ENCODE data around the gene RANBP17.

DNA sequence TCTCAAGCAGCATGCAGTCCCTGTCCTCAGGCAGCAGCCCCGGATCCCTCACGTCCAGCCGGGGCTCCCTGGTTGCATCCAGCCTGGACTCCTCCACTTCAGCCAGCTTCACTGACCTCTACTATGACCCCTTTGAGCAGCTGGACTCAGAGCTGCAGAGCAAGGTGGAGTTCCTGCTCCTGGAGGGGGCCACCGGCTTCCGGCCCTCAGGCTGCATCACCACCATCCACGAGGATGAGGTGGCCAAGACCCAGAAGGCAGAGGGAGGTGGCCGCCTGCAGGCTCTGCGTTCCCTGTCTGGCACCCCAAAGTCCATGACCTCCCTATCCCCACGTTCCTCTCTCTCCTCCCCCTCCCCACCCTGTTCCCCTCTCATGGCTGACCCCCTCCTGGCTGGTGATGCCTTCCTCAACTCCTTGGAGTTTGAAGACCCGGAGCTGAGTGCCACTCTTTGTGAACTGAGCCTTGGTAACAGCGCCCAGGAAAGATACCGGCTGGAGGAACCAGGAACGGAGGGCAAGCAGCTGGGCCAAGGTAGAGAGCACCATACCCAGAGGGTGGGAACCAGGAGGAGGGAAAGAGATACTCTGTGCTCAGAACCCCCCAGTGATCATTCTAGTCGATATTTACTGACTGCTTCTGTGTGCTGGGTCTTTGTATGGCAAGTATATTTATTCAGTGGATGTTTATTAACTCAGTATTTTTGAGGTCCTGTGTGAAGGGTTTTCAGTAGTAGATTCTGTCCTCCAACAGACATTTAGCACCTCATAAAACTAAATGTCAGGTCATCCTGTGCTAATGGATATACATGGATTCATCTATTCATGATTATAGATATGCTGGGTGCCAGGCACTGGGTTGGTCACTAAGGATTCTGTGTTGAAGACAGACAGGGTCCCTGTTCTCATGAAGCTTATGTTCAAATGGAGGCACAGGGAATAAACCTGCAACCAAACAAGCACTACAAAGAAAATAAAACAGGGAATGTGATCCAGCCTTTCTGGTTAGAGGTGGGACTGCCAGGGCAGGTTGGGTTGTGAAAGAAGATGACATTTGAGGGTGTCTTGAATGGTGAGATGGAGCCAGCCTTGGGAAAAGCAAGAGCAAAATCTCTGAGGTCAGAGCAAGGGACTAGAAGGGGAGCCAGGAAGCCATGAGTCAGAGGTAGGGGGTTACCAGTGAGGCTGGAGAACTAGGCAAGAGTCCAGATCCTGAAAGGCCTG is 62.3 kb upstream of the RARS1 start:
- PRO-cap, 3 experiments, result no peak in any of the 3 experiments
- RAMPAGE, long total RNA, 2 experiments, result no peak in any of the 2 experiments
- RRBS, result 95% methylated on average over 3 of the region's 14 CpGs

GRCh38 chr5:168565937-168566482 is 13.2 kb downstream of the PANK3 start:
- PRO-cap, 3 experiments, result no peak in any of the 3 experiments
- RAMPAGE, long total RNA, 2 experiments, result no peak in any of the 2 experiments
- RRBS, result no CpG with 5 or more reads among the region's 4 CpGs

DNA sequence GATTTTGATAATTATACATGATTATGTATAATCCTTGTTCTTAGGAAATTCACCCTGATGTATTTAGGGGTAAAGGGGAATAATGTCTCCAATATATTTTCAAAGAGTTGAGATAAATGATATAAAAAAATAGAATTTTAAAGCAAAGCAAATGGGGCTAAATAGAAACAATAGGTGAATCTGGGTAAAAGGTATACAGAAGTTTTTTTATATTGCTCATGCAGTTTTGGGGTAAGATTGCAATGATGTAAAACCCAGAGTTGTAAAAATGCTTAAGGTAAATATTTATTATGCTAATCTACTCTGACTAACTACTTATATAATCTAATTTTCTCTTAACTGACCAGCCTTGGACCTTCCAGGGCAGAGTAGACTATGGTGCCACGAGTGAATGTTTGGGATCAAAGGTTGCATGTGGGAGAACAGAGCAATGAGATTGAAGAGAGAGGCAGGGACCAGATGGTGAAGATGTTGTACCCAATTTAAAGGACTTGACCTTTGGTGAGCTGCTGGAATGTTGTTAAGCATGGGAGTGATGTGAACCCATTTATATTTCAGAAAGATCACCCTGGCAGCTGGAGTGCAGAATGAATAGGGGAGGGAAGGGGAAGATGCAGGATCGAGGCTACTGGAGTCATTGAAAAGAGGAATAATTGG is 34.8 kb upstream of the PANK3 start:
- PRO-cap, 3 experiments, result no peak in any of the 3 experiments
- RAMPAGE, long total RNA, 2 experiments, result no peak in any of the 2 experiments
- RRBS, result no CpG with 5 or more reads among the region's 2 CpGs

DNA sequence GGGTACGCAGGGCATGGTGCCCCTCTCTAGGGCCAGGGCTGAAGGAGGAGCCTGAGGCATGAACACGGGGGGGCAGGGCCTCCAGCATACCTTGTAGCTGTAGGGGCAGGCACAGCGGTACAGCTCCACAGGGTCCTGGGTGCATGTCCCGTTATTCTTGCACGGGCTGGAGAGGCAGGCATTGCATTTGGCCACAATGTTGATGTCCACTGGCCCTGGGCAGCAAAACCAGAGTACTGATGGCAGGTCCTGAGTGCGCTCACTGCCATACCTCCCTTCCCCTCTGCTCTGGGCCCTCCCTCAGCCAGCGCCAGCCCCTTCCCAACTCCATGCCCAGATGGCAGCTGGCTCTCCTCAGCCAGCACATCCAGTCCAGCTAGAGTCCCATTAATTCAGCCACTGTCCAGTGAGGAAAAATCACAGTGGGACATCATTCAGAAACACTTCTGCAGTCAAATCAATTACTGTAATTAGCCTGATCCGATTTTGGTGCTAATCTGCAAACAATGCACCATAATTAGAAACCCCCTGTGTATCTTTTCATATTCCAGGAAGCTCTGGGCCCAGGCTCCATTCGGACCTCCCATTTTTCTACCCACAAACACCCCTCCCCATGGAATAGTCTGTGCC is 128.8 kb upstream of the PANK3 start:
- PRO-cap, 3 experiments, result no peak in any of the 3 experiments
- RAMPAGE, long total RNA, 2 experiments, result no peak in any of the 2 experiments
- RRBS, result no CpG with 5 or more reads among the region's 9 CpGs

DNA sequence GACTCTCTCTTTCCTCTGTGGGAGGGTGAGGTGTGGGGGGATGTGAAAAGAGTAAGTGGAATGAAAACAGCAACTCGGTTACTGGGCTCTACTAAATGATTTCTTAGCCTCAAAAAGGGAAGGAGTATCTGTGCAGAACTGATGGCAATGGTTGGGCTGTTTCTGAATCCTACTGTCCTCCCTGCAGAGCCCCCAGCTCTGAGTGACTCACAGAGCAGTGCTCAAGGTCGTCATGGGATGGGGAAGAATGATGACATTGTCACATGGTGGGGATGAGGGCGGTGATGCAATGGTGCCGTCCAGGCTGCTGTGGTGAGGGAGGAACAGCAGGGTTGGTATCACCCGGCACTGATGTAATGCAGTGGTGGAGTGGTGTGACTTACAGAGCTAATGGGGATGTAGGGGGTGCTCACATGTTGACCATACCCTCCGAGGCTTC is 215.1 kb upstream of the PANK3 start:
- PRO-cap, 3 experiments, result no peak in any of the 3 experiments
- RAMPAGE, long total RNA, 2 experiments, result no peak in any of the 2 experiments
- RRBS, result no CpG with 5 or more reads among the region's 6 CpGs

DNA sequence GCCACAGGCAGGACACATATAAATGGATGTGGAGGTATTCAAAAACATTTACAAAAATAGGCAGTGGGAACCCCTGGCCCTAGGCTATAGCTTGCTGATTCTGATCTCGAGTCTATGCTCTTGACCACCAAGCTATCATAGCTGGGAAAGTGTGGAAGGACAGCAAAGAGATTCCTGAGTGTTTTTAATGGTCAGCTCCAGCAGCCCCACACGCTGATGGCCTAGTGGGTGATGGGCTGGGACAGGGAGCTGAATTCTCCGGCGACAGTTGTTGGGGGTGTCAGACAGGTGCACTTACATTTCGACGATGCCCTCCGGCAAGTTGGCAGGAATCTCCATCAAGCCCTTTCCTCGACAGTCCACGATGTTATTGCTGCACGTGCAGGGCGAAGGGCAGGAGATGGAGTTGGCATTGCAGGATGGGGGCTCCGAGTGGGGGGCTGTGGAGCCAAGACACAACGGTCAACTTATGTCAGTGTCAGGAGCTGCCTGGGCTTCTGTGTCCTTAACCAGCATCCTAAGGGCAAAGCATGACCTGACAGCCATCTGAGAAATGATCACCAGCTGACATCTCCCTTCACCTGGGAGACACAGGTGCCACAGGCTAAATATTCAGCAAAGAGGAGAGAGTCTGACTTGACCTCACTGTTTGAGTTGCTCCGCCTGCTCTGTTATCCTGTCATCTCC is 227.1 kb upstream of the PANK3 start:
- PRO-cap, 3 experiments, result no peak in any of the 3 experiments
- RAMPAGE, long total RNA, 2 experiments, result no peak in any of the 2 experiments
- RRBS, result 93% methylated on average over 5 of the region's 14 CpGs

DNA sequence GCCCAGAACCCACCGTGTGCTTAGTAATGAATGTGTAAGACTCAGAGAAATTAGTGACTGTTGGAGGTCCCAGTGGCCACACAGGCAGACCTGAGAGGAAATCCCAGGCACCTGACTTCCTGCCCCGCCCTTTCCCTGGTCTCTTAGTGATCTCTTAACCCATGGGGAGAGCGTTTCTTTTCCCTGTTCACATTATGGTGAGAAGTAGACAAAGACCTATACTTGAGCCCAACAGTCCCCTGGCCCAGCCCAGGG is 61.4 kb upstream of the FOXI1 start:
- PRO-cap, 3 experiments, result no peak in any of the 3 experiments
- RAMPAGE, long total RNA, 2 experiments, result no peak in any of the 2 experiments
- RRBS, result no CpG with 5 or more reads among the region's 3 CpGs

GRCh38 chr5:170089531-170089736 is 16.3 kb upstream of the FOXI1 start:
- PRO-cap, 3 experiments, result no peak in any of the 3 experiments
- RAMPAGE, long total RNA, 2 experiments, result no peak in any of the 2 experiments
- RRBS, result no CpG with 5 or more reads among the region's 1 CpG

- PRO-cap, 3 experiments, result no peak in any of the 3 experiments
- RAMPAGE, long total RNA, 2 experiments, result no peak in any of the 2 experiments
- RRBS, result no CpG with 5 or more reads among the region's 5 CpGs
These were observed 15.1 kb upstream of the LCP2 start for GRCh38 chr5:170312533-170313196.

DNA sequence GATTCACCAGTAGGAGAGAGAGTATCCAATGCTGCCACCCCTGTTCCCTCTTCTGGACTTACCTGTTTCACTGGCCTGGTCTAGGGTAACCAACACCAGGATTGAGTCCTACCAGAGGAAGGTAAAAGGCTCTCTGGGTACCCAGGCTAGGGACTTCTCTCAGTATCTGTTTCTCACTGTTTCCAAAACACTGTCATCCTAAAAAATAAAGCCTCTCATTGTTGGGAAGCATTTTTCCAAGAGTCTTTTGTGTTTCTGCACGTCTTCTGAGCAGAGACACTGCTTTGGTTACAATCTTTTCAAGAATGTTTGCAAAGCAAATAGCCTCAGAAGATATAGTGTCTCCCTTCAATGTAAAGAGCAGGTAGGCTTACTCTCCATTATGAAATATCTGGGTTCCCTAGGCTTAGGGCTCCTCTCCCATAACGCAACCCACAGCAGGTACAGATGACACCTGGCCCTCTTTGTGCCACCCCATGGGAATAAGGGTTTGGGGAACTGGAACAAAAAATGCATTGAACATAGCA is 30.0 kb upstream of the GABRP start:
- PRO-cap, 3 experiments, result no peak in any of the 3 experiments
- RAMPAGE, long total RNA, 2 experiments, result no peak in any of the 2 experiments
- RRBS, result no CpG with 5 or more reads among the region's 2 CpGs

DNA sequence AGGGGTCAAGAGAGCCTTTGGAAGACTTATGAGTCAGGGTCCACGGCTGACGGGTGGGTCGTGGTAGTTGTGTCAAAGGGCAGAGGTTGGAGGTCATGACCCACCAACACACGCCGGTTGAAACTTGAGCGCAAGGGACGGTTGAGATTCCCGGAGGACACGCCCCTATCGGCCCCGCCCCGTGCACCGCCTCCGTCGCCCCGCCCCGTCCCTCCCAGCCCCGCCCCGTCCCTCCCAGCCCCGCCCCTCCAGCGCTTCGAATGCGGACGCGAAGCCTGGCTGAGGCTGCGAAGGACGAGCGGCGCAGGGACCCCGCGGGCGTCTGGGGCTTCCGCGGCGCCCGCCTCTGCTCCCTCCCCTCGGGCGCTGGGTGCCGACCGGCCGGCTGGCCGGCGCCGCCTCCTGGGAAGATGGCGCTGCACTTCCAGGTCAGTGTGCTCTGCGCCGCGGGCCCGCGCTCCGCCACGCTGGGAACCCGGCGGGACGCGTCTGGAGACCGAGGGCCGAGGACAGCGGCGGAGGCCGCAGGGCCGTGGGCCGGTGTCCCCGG is at the start of gene RANBP17:
Gene RANBP17, plus strand, starts transcription at position 395 of the 550 bp plus-strand sequence.
- PRO-cap, 3 experiments, result peak in 3 of 3 experiments; most common plus-strand start position 290 of the sequence (in 2); most common minus-strand start position 119 of the sequence (in 3)
- RAMPAGE, long total RNA, 2 experiments, result start-site peak on the plus strand in 1 of 2 experiments, centred at position 360 of the sequence, 488 reads per replicate
- RRBS, result under 1% methylated on average over 22 of the region's 64 CpGs

GRCh38 chr5:171420792-171421419 is 1.5 kb downstream of the FGF18 start:
- PRO-cap, 3 experiments, result no peak in any of the 3 experiments
- RAMPAGE, long total RNA, 2 experiments, result no peak in any of the 2 experiments
- RRBS, result 1% methylated on average over 17 of the region's 38 CpGs

DNA sequence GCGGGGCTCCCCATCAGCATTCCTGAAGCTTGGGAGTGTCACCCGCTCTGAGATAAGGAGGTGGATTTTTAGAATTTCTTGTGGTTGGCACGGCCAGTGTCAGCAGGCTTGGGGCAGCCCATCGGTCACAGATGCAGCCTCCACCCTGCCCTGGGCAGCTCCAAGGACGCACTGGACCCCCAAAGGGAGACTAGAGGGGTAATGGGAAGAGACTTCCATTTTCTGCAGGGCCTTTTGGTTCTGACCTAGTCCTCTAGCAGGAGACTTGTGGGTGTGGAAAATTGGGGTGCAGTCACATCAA is 5.4 kb downstream of the FGF18 start:
- PRO-cap, 3 experiments, result no peak in any of the 3 experiments
- RAMPAGE, long total RNA, 2 experiments, result no peak in any of the 2 experiments
- RRBS, result no CpG with 5 or more reads among the region's 5 CpGs

DNA sequence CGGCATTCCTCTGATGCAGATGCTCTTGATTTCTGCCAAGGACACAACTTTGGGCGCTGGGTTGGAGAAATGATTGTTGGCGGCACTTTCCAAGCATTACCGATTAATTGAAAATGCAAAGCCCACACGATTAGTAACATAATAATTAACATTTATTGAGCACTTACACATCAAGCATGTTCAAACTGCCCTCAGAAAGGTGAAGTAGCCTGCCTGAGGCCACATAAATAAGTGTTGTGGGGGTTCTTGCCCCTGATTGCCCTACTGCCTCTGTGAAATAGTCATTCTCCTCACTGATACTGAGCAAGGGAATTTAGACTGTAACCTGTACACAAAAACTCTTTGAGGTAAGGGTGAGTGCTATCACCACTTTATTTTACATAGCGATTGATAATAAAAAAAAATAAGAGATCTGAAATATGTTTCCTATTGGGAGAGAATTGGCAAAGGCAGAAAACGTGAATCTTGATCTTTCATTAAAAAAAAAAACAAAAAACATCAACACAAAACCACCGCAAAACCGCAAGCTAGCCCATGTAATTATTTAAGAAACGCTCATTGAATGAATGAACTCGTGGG is 73.7 kb downstream of the FGF18 start:
- PRO-cap, 3 experiments, result no peak in any of the 3 experiments
- RAMPAGE, long total RNA, 2 experiments, result no peak in any of the 2 experiments
- RRBS, result no CpG with 5 or more reads among the region's 11 CpGs

DNA sequence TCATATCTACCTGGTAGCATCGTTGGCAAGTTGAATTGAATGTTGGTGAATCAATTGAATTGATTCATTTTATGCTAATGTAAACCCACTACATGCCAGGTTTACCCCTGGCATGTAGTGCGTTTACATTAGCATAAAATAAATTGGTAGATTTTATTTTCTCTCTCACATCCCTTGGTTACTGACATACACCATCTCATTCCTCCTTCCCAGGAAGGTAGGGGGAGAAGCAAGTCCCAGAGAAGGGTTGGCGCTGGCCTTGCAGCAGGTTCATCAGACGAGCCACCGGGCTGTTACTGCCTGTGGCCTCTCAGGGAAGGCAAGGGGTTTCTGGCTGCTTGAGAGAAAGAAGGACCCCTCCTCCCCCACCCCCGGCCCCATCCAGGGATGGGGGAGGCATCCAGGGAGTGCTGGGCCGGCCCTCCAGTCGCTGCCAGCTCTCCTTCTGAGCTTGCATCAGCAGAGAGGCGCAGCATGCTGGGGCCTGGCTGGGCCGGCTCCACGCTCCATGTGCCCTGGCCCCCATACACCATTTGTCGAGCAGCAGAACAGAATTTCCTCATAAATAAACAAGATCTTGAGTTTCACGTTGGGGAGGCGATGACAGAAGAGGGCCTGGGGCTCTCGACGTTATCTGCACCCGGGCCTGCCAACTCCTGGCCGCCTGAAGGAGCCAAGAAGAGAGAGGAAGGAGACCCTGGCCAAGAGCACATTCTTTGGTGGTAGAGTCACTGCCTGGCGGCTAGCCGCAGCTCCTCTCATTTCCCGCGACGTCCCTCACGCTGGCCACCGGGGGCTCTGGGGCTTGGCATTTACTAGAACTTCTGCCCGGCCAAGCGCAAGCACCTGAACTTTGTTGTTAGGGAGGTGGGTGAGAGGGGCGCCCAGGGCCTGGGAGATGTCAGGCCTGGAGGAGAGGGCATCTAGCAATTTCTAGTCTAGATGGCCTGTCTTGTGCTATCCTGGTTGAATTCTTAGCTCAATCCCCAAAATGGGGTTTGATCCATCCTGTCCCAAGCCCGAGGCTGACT is 176.9 kb downstream of the FGF18 start:
- PRO-cap, 3 experiments, result no peak in any of the 3 experiments
- RAMPAGE, long total RNA, 2 experiments, result no peak in any of the 2 experiments
- RRBS, result 35% methylated on average over 6 of the region's 29 CpGs

DNA sequence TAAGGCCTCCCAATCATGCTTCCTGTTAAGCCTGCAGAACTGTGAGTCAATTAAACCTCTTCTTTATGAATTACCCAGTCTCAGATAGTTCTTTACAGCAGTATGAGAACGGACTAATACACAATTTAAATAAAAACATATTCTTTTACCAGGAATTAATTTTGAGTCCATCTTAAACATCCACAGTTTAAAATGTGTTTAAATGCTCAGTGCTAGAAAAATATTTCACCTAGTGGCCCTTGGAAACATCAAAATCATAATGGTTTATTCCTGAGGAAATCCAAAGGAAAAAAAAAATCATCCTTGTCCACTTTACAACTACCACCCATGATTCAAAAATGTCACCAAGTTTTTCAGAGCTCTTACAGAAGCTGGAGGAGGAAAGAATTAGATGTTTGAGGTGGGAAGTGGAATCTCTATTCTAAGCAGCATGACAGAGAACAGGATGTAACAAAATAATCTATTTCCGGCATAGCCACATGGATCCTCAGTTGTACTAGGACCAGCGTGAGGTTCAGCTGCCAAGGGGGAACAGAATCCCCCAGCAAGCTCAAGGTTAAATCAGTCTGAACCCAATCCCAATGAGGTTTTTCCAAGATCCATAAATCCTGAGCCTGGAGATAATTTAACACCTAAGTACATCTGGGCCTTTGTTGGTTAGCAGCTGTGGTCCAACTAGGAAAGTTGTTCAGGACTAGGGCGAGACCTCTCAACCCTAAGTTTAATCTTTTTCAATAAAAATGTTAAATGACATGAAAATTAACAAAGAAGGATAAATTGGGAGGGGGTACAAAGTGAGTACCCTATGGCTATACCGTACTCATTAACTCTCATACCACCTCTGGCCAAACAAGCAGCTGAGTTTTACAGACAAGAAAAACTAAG is 40.1 kb downstream of the FBXW11 start:
- PRO-cap, 3 experiments, result no peak in any of the 3 experiments
- RAMPAGE, long total RNA, 2 experiments, result no peak in any of the 2 experiments
- RRBS, result no CpG with 5 or more reads among the region's 5 CpGs

- PRO-cap, 3 experiments, result no peak in any of the 3 experiments
- RAMPAGE, long total RNA, 2 experiments, result no peak in any of the 2 experiments
- RRBS, result no CpG with 5 or more reads among the region's 14 CpGs
These were observed 45.9 kb upstream of the FBXW11 start for GRCh38 chr5:172052177-172052837.

DNA sequence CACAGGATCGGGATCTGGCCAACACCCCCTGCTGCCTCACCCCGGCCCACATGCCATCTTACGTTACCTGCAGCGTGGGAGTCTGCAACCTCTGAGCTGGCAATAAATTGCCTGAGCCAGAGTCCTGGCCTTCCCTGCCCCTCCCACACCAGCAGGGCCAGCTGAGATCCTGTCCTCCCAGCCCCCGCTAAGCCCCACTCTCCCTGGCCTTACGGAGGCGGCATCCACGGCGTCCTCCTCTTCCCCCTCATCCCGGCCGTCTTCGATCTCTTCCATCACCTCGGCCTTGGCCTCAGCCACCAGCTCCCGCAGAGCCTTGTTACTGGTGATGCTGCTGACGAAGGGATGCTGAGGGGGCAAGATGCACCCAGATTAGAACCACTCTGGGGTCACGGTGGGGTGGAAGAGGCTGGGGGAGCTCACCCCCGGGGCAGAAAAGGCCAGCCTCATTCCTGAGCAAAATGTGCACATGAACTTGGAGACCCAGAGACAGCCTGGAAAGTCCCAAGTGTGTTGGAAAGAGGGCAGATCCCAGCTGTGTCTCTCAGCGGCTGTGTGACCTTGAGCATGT is 89.9 kb upstream of the FBXW11 start:
- PRO-cap, 3 experiments, result no peak in any of the 3 experiments
- RAMPAGE, long total RNA, 2 experiments, result no peak in any of the 2 experiments
- RRBS, result no CpG with 5 or more reads among the region's 18 CpGs

- PRO-cap, 3 experiments, result no peak in any of the 3 experiments
- RAMPAGE, long total RNA, 2 experiments, result no peak in any of the 2 experiments
- RRBS, result 76% methylated on average over 3 of the region's 24 CpGs
These were observed 9.4 kb downstream of the STK10 start for GRCh38 chr5:172178275-172179387.

GRCh38 chr5:172187330-172187549 is 784 bp downstream of the STK10 start:
- PRO-cap, 3 experiments, result no peak in any of the 3 experiments
- RAMPAGE, long total RNA, 2 experiments, result no peak in any of the 2 experiments
- RRBS, result no CpG with 5 or more reads among the region's 12 CpGs